Measurements from ENCODE around the gene USPL1.

- PRO-cap: no peak
These were observed 93.0 kb upstream of the UBL3 start for GRCh38 chr13:29943427-29943728.

- PRO-cap: no peak
These were observed 11.5 kb downstream of the KATNAL1 start for GRCh38 chr13:30295848-30296189.

DNA sequence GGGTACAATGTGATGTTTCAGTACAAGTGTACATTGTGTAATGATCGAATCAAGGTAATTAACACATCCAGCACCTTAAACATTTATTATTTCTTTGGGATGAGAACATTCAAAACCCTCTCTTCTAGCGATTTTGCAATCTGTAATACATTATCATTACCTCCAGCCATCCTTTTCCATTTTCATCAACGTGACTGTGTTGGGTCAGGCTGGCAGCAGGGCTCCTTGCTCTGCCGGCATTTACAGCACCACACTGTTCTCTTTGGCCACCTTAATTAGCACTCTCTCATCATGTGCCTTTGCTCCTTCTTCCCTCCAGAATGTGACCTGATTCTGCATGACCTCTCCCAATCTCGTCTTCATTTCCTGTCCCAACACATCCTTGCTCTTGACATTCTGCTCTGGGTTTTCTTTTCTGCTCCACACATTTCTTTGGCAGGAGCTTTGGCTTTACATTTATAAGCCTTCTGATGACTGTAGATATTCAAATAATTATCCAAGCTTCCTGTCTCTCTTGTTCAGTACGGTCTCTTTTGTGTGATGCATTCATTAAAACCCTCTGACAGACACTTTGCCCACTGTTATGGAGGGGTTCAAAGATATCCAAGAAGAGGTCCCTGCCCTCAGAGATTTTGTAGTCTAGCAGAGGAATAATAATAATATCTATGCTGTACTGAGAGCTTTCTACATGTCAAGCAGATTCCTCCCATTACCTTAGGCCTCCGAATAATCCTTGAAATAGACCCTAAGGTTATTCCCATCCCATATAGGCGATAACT, 56.8 kb upstream of the UBE2L5 start:
- PRO-cap: no peak

DNA sequence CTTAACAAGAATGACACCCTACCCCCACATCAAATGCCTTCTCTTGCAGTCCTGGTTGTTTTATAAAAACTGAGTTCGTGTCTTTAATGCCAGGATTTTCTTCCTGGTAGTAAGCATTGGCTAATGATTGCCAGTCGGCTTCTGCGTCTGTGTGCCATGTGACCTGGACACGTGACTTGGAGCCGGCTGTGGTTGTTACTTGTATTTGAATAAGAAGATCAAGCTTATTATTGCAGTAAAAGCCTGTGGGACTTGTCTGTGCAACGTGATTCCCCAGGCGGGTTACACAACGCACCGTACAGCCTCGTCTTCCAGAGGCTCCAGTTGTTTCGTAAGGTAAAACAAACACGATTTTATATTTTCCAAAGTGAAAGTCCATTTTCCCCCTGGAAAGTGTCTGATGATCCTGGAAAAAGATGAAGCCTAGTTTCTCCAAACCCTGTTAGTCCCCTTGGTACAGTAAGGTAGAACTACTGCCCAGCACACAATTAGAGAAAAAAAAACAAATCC, 26.8 kb upstream of the UBE2L5 start:
- PRO-cap: bidirectional peak, plus-strand start at position 235 of the sequence, minus-strand start at position 35 of the sequence

GRCh38 chr13:30459362-30459724, 6.4 kb downstream of the HMGB1 start:
- PRO-cap: no peak

- PRO-cap: no peak
These were observed 14.8 kb upstream of the HMGB1 start for GRCh38 chr13:30480525-30480915.

- PRO-cap: bidirectional peak, plus-strand start at chr13:30617954, minus-strand start at chr13:30617543; unidirectional peak, plus-strand start at chr13:30618218; bidirectional peak, plus-strand start at chr13:30618474, minus-strand start at chr13:30618458
These were observed at the start of gene USPL1 for GRCh38 chr13:30617639-30618679. TSS of gene USPL1 (plus strand) at chr13:30617920.

GRCh38 chr13:30668292-30668802, 50.6 kb downstream of the USPL1 start:
- PRO-cap: no peak

DNA sequence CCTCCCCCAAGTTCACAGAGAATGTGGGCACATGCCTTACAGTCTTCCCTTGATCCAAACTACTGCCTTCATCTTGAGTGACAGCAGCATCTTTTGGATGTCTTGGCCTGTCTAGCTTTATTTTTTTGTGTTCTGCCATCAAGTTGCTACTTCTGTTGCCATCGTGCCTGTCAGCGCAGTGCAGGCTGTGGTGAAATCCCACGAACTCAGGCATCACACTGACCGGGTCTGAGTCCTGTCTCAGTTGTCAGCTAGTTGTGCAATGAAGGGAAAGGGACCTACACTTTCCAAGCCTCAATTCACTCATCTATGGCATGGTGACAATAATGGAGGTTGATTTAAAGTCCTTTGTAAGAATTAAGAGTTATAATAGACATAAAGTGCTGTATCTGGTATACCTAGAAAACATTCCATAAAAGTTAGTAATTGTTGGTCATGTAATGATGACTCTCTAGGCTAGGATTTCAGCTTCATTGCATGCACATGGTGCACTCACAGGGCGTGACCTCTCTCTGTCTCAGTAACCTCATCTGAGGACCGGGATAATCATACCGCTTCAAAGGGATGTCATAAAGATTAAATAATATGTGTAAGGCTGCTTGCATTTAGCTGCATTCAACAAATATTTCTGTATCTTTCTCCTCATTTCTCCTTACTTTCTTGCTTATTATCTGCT, 16.4 kb upstream of the ALOX5AP start:
- PRO-cap: no peak

DNA sequence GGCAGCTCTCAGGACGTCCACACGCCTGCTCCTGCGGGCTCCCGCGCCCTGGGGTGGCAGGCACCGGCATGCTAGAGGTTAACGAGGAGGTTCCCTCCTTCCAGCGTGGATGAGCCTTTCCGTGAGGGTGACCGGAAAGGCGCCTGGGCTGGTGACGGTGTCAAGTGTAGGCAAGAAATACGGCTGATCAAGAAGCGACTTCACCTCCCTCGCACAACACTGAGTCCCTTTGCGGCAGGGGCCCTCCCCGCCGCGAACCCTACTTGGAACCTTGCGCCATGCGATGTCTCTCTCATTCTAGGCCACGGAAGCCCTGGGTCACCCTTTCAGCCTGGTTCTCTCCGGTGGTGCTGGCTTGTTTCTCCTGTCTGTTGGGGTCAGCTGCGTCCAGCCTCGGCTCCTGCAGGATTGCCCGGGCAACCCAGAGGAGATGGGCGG, 67.8 kb downstream of the ALOX5AP start:
- PRO-cap: unidirectional peak, plus-strand start at position 136 of the sequence

DNA sequence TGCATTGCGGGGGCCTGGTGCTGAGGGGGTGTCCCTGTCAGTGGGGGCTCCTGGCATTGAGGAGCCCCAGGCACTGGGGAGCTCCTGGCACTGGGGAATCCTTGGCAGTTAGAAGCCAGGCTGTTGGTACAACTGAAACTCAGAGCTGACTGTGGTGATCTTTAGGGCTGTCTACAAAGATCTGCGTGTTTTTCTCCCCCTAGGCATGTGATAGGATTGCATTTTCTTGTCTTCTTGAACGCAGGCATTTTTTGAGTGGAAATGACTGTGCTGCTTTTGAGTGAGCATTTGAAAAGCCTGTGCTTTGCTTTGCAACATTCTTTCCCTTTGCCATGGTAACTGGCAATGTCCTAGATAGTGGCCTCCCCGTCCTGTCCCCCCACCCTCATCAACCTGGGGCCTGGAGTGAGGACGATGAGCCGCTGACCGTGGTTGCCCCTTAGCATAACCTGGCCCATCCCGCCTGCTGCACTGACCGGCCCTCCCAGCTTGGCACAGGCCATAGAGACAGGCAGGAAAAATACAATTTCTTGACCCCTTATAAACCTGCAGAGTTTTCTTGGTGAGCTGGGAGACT, 72.0 kb upstream of the MEDAG start:
- PRO-cap: no peak

GRCh38 chr13:30859042-30859769, 46.9 kb upstream of the MEDAG start:
- PRO-cap: no peak

DNA sequence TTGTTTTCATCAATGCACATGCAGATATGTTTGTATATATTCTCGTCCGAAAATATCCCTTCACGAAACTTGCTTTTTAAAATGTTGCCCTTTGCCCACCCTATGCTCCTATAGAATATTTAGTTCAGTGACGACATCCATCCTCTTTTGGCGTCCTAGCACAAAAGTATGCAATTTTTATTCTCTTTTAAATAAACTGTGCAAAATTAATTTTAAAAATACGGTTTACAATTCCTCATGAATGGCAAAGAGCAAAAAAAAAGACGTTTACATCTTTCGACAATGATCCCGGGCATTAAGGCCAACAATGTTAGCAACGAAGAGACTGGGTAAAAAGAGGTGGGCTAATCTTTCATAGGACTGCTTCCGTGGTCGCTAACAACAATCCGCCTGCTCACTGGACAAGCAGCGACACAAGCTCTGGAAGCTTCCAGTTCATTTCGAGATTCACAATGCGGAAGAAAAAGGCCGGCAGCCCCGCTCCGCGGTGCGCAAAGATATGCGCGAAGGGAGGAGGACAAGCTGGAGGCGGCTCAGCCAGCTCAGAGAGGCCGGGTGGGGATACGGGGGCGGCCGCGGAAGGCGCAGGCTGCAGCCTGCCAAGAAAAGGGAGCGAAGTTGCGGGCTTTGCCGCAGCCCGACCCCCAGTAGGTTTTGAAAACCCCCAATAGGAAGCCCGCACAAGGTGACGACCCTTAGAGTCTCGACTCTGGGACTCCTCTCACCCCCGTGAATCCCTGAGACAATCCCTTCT, 995 bp downstream of the HSPH1 start:
- PRO-cap: bidirectional peak, plus-strand start at position 545 of the sequence, minus-strand start at position 422 of the sequence

GRCh38 chr13:31286590-31287471, 87.1 kb downstream of the B3GLCT start:
- PRO-cap: no peak

- PRO-cap: bidirectional peak, plus-strand start at chr13:32315927, minus-strand start at chr13:32315901
These were observed 607 bp downstream of the BRCA2 start for GRCh38 chr13:32315665-32316565.

DNA sequence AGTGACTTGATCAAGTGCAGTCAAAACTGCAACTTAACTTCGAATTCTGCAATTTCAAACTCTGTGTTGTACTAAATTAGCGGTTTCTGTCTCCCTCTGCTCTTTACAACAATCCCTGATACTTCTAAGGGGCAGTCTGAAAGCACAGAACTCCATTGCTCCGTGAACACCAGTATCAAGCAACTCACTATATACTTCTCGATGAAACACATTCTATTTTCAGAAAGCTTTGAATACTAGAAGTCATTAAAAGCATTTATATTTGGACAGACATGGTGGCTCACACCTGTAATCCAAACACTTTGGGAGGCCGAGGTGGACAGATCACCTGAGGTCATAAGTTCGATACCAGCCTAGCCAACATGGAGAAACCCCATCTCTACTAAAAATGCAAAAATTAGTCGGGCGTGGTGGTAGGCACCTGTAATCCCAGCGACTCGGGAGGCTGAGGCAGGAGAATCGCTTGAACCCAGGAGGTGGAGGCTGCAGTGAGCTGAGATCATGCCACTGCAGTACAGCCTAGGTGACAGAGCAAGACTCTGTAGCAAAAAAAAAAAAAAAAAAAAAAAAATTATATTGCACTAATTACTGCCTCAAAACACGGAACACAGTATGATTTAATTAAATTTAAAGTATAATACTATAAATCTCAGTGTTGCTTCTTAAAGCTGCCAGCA, 35.8 kb downstream of the N4BP2L2 start:
- PRO-cap: no peak

GRCh38 chr13:32586081-32586359, 232 bp upstream of the PDS5B start:
- PRO-cap: bidirectional peak, plus-strand start at chr13:32586455, minus-strand start at chr13:32586236

- PRO-cap: no peak
These were observed 43.7 kb downstream of the PDS5B start for GRCh38 chr13:32629990-32630289.

GRCh38 chr13:32737091-32737474, 150.8 kb downstream of the PDS5B start:
- PRO-cap: no peak

- PRO-cap: no peak
These were observed 188.6 kb downstream of the PDS5B start for GRCh38 chr13:32774683-32775403.